SK-MEL-5 (cell line): ENCODE data around the genes MARK3 and XRCC3.

RAMPAGE:
- cytosol, long total RNA = no peak
- long total RNA = no peak
- nucleus, long total RNA = no peak
Observed at GRCh38 chr14:103225604-103225820, 102.3 kb downstream of the TNFAIP2 start.

DNA sequence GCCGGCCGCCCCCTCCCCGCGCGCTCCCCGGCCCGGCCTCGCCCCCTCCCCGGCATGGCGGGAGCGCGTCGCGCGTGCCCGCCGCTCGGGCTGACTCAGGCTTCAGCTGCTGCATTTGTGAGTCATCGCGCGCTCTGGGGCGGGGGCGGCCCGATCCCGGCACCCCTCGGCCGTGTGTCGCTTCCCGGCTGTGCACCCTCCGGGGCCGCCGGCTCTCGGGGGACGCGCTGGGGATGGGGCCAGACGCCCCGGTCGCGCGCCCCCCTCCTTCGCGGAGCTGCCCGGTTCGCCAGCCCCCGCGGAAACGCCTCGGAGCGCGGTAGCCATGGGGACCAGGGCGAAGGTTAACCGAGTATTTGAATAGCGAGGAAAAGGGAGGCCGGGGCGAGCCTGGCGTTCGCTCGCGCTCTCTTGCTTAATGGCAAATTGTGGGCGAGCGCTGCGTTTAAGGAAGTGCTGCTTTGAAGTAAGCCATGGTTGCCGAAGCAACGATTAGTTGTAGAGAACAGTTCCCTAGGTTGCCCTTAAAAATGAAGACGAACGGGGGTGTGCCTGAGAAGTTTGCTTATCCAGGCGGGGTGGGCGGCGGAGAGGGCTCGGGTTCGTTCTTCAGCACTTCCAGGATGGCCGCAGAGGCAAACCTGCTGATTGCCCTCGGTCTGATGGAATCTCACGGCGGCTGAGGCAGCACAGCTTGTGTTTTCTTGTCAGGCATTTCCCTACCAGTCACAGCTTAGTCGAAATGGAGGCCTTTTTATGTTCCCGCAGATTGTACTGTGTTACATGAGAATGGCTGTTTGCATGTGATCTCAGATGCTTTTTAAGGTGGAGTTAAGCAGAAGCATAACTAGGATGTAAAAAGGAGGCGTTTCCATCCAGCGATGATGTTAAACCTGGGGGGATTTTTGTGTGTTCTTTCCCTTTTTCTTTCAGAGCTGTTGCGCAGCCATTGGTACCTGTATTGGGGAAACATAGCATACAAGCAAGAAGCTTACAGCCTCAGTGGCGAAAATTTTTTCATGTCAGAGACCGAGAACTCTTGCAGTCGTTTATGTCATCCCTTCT lies 1.0 kb downstream of the EIF5 start:
RAMPAGE:
- cytosol, long total RNA = no peak
- long total RNA = no peak
- nucleus, long total RNA = no peak

DNA sequence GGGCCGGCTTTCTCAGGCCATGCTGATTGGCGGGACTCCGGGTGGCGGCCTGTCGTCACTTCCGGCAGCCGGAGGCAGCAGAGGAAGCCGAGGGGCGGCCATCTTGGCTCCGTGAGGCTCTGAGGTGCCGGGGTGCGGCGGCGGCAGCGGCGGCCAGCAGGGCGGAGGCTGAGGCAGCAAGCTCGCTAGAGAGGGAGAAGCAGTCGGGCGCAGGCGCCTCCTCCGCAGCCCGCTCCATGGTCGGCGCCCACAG lies at the start of gene MARK3:
Gene MARK3, plus strand, starts transcription at position 106 of the 253 bp plus-strand sequence.
RAMPAGE:
- cytosol, long total RNA = no peak
- long total RNA = no peak
- nucleus, long total RNA = no peak

RAMPAGE:
- cytosol, long total RNA = no peak
- long total RNA = no peak
- nucleus, long total RNA = no peak
Observed at GRCh38 chr14:103385563-103386622, 678 bp downstream of the MARK3 start.

GRCh38 chr14:103395596-103396229 lies 10.5 kb downstream of the MARK3 start:
RAMPAGE:
- cytosol, long total RNA = no peak
- long total RNA = no peak
- nucleus, long total RNA = no peak

DNA sequence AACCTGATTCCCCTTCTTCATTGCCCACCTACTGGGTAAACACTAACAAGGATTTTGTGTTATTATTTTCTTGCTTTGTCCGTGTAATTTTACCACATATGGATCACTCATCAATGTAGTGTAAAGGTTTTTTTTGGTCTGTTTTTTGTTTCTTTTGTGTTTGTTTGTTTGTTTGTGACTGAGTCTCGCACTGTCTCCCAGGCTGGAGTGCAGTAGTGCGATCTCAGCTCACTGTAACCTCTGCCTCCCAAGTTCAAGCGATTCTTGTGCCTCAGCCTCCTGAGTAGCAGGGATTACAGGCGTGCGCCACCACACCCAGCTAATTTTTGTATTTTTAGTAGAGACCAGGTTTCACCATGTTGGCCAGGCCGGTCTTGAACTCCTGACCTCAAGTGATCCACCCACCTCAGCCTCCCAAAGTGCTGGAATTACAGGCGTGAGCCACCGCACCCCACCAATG lies 54.1 kb downstream of the MARK3 start:
RAMPAGE:
- cytosol, long total RNA = no peak
- long total RNA = no peak
- nucleus, long total RNA = no peak

DNA sequence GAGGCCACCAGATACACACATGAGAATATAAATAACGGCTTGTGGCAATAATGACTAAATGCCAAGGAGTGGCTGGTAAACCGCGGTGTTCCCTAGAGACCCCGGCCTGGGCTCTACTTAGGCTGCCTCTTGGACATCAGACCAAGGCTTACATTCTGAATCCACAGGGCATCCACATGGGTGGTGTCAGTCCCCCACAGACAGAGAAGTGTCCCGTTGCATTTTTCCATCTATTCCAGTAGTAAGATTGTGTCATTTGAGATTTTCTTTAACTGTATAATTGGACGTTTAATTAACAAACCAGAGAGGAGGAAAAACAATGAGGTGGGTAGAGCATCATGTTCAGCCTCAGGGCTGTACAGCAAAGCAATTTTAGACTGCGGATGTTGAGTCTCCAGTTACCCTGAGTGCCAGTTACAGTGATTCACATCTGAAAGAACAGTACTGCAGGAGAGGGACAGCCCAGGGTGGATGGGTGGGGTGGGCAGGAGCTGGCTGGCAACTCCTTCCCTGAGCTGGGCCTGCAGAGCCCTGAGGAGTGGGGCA lies 20.5 kb downstream of the CKB start:
RAMPAGE:
- cytosol, long total RNA = no peak
- long total RNA = no peak
- nucleus, long total RNA = no peak

RAMPAGE:
- cytosol, long total RNA = no peak
- long total RNA = no peak
- nucleus, long total RNA = no peak
Observed at GRCh38 chr14:103520684-103521178, 1.9 kb downstream of the CKB start.

DNA sequence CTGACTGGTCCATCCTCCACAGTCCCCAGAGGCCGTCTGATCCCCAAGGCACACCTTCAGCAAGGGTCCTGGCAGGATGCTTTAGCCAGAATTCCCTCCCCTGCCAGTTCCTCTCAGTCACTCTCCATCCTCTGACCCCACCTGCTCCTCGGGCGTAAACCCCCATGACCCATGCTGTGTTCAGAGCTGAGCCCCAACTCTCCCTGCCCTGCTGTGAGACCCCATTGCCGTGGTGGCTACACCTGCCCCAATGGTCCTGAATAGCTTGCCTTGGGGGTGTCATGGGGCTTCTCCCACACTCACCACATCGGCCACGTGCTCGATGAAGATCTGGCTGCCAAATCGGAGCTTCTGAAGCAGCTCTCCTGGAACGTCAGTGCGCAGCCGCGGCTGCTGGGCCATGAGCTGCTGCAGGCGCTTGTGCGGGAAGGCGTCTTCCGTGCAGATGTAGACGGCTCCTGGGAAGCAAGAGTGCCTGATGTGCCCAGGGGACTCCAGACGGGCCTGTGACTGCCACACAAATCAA lies 12.3 kb downstream of the XRCC3 start:
RAMPAGE:
- cytosol, long total RNA = no peak
- long total RNA = no peak
- nucleus, long total RNA = no peak

DNA sequence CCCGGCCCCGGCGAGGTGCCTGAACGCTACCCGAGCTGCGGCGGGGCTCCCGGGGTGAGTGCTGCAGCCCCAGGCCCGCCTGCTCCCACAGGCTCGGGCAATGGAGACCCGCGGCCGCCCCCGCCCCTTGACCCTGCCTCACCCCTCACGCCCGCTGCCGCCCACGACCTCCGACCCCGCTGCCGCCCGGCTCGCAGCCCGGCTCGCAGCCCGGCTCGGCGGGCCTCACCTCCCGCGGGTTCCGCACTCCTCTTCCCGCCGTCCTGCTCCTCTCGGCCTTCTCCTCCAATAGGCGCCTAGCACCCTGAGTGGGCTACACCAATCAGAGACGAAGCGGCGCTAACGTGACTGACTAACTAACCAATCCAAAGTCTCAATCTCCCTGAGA lies at the start of gene XRCC3:
Gene XRCC3, minus strand, starts transcription at position 257 of the 388 bp plus-strand sequence.
RAMPAGE:
- cytosol, long total RNA = start-site peak on the minus strand centred at position 275 of the sequence, 36 bp wide, 62 and 95 reads in 2 replicates
- long total RNA = no peak
- nucleus, long total RNA = no peak

RAMPAGE:
- cytosol, long total RNA = no peak
- long total RNA = no peak
- nucleus, long total RNA = no peak
Observed at GRCh38 chr14:103716158-103716464, 501 bp downstream of the ZFYVE21 start.

DNA sequence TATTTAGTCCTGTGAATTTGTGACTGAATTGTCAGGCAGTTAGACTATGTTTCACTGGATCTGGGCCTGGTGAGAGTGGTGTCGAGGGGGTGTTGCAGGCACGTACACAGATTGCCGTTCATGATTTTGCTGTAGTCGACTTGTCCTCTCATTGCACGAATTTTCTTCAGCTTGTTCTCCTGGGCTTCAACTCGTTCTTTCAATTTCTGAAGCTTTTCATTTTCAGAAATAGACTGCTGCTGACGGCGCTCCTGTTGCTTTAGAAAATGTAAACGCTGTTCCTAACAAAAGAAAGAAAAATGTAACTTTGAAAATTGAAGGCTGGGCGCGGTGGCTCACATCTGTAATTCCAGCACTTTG lies 38.3 kb downstream of the ZFYVE21 start:
RAMPAGE:
- cytosol, long total RNA = no peak
- long total RNA = no peak
- nucleus, long total RNA = no peak

DNA sequence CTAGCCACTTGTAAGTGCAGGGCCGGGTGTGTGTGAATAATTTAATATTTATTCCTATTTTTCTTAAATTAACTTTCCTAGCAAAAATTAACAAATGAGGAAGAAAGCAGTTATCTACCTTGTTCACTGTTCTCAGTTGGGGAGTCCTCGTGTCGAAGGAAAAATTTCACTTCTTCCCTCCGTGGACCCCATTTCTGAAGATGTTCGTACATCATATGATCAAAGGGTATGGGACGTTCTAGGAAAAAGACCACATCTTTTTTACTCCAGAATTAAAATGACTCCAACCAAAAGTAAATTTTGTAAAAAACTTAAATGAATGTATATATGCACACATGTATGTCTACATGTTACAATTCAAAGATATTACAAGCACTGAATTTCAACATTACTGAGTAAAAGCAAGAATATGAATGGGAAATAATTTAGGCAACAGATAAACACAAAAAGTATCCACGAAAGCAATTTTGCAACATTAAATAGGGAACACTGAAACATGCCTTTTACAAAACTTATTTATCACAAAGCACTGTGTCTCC lies 62.6 kb downstream of the PPP1R13B start:
RAMPAGE:
- cytosol, long total RNA = no peak
- long total RNA = no peak
- nucleus, long total RNA = no peak

DNA sequence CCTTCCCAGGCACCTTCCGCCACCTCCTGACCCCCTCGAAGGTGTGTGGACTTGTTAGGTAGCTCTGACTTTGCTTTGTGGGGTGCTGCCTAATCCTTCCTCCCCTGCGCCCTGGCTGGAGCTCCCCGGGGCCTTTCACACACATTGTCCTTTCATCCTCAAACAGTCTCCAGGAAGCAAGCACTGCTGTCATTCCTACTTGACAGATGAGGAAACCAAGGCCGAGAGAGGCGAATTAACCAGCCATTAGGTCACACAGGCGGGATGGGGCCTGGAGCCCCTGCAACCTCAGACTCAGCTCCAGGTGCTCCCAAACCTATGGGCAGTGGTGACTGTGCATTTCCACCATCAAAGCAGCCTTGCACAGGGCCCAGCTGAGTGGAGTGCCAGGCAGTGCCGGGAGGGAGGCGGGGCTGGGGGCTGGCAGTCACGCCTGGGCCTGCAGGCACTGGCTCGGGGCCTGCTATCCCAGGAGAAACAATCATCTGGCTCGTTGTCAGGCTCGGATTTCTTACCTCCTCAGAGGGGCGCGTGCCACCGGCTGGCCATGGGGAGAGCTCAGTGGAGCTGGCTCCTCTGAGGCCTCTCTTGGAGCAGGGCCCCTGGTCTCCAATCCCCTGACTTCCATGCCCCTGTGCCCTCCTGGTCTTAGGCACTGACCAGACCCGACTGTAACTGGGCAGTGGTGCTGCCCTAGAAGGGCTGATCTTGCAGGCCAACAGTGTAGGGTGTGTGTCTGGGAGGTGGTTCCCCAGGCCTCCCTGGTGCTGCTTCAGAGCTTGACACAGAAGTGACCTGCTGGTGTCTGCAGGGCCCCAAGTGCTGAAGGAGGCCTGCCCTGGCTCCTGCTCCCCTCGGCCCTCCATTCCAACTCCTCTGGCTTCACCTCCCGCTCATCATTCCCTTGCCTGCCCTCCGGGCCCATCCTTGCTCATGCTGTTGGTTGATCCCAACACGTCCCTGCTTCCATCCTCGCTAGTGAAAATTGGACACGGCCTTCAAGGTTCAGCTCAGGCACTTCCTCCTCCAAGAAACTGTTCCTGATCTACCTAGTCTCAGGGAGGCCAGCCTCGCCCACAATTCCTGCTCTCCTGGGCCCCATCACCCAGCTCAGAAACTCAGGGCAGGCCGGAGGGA lies 20.2 kb upstream of the PPP1R13B start:
RAMPAGE:
- cytosol, long total RNA = no peak
- long total RNA = no peak
- nucleus, long total RNA = no peak

DNA sequence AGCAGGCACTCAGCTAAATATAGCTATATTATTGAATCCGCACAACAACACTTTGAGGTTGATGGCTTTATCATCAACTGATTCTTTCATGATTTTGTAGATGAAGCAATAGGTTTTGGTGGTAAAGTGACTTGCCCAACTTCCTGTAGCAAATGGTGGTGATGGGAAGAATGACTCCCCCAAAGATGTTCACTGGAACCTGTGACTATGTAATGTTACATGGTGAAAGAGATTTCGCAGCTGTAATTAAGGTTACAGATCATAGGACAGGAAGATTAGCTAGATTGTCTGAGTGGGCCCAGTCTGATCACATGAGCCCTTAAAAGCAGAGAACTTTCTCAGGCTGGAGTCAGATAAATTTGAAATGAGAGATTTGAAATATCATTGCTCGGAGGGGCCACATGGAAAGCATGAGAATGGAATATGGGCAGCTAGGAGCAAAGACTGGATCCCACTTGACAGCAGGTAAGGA lies 3.3 kb downstream of the TDRD9 start:
RAMPAGE:
- cytosol, long total RNA = no peak
- long total RNA = no peak
- nucleus, long total RNA = no peak

GRCh38 chr14:104076729-104077135 lies 8.8 kb upstream of the ASPG start:
RAMPAGE:
- cytosol, long total RNA = no peak
- long total RNA = no peak
- nucleus, long total RNA = no peak

DNA sequence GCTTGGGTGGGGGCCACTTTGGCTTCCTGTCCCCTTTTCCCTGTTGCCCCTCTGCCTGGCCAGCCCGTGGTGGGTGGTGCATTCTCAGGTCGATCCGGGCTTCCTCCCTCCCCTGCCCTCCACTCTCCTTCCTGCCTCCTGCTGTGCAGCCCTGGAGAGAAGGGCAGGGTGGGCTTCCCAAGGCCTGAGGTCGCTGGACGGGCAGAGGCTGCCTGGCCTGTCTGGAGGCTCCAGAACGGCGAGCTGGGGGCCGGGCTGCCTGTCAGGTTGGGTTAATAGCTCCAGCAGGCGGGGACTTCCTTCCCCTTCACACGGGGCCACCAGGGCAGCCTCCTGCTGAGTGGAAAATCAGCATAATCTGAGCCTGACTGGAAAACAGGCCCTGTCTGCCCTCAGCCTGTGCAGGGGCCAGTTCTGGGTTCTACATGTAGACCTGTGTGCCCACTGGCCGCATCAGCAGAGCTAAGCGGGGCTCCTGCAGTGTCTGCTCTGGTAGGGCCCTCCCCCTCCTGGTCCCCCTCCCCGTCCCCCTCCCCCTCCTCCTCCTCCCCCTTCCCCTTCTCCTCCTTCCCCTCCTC lies 11.3 kb downstream of the KIF26A start:
RAMPAGE:
- cytosol, long total RNA = no peak
- long total RNA = no peak
- nucleus, long total RNA = no peak

DNA sequence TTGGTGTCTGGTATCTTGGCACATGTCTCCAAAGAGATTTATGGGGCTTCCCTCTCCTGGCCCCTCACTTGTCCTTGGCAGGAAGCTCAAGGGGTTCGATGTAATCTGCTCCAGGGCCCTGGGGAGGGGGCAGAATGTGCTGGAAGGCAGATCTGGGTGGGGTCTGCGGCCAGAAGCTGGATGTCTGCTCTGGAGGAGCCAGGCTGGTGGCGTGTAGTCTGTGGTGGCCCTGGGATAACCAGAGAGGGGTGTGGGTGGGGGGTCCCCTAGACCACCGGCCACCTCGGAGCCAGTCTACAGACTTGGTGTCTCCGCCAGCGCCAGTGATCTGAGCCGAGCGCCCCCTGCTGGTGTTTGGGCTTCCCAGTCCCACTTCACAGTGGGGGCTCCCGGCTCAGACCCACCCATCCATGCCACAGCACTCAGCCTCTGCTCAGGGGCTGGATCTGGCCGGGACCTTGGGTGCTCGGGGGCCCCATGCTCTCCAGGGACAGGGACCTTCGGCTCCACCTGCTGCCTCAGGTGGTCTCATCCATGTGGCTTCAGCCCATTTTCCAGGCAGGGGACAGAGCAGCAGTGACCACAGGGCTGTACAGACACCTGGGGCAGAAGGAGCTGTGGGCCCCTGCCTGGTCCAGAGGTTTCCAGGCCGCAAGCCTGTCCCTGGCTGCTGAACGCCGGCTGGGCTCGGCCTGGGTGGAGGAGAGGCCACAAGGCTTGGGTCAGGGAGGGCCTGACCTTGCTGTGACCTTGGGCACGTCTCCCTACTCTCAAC lies 86.1 kb downstream of the KIF26A start:
RAMPAGE:
- cytosol, long total RNA = no peak
- long total RNA = no peak
- nucleus, long total RNA = no peak

DNA sequence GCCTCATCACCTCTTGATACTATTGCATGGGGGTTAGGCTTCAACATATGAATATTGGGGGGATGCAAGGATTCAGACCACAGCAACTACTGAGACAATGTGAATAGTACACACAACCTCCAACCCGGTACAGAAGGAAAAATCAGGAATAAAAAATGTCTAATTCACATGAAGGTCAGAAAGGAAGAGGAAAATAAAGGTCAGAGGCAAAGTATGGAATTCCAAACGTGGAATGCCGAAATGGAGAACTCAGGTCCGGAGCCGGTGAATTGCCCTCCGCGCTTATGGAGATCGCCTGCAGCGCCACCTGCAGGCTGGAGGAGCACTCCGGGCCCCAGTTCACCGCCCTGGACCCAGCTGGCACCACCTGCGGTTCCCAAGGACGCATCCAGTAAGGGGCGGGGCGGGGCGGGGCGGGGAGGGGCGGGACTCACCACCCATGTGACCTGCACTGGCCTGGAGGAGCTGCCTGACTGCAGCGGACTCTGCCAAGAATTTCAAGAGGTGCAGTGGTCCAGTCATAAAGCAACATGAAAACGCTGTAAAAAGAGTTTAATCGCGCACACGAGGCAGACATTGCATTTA lies 203.5 kb downstream of the KIF26A start:
RAMPAGE:
- cytosol, long total RNA = no peak
- long total RNA = no peak
- nucleus, long total RNA = no peak

DNA sequence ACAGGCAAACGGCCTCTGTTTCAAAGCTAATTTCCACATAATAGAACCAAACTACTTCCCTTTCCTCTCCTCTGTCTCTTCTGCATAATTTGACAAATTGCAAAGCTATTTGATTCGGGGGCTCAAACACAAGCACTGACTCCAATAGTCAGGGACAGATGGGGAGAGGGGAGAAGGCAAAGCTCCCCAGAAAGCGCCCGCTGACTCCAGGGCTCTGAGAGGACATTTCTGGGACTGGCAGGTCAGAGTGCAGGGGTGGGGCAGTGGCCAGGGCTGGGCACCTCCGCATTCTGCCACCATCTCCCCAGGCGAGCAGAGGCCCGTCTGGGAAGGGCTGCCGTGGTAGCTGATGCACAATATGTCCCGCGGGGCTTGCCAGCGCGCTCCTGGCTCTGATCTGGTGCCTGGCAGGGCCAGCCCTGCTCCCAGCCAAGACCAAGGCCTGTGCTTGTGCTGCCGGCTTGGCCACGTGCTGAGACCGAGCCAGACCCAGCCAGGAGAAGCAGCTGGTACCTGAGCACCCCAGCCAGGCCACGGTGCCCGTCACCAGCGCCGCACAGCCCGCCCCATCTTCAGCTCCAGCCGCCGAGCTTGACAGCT lies 68.8 kb upstream of the C14orf180 start:
RAMPAGE:
- cytosol, long total RNA = no peak
- long total RNA = no peak
- nucleus, long total RNA = no peak